Peripheral blood mononuclear cell (primary cell): ENCODE data around the genes SH3BGR, B3GALT5 and MX2.

DNA sequence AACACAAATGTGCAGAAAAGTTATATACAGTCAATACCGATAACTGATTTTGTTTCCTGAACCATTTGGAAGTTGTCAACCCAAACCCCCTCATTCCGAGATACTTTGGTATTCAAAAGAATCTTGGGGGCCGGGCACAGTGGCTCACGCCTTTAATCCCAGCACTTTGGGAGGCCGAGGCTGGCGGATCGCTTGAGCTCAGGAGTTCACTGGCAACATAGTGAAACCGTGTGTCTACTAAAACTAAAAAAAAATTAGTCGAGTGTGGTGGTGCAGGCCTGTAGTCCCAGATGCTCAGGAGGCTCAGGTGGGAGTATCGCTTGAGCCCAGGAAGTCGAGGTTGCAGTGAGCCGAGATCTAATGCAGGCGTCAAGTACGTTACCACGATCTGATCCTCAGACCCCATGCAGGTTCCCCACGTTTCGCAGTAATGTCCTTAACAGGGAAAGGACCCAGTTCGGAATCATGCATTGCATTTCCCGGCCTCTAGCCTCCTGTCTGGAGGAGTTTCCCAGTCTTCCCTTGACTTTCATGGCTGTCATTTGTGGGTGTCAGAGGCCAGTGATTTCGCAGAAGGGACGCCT is 7.9 kb downstream of the GET1 start:
- PRO-cap, 8 experiments = no peak in any of the 8 experiments

DNA sequence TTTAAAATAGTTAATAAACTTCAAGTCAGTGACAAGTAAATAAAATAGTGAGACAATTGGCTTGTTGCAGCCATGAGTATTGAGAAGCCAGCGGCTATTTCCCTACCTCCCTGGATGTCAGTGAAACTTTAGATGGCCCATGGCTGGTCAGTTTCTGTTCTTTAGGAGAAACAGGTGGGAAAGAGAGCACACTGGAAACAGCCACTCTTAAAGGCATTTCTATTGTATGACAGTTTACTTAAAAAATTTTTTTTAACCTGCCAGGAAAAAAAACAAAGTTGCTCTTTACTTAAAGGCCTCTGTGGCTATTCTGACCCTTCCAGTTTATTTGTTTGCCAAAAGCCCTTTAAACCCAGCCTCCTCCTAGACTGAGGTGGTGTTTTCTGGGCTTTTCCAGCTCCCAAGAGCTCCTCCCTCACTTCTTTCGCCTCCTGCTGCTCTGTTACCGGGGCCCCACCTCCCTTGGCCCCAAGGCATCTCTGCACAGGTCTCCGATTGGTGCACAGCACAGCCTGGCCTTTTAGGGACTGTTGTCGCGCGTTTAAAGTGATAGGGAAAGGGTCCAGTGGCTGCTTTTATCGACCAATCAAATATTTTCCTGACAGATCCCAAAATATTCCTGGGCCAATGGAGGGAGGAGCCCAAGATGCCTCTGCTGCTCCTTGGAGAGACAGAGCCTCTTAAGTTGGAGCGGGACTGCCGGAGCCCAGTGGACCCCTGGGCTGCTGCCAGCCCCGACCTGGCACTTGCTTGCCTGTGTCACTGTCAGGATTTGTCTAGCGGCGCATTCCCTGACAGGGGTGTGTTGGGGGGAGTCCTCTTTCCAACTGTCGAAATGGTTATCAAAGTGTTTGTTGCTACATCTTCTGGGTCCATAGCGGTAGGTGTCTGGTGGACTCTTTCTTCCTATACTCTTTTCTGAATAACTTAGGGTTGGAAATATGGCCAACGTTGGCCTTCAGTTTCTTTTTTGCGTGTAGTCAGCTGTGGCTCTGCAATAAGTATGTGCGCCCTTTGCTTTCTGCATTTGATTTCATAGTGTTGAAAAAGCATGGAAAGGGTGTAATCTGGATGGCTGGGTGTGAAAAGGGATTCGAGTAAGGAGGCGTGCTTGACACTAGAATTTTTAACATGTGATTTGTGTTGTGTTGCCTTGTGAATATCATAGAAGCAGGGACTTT is at the start of gene SH3BGR:
Gene SH3BGR (plus strand): TSS at position 709 of the 1,181 bp plus-strand sequence.
- PRO-cap, 8 experiments = no peak in any of the 8 experiments

GRCh38 chr21:39452952-39453469 is 1.2 kb downstream of the SH3BGR start:
- PRO-cap, 8 experiments = no peak in any of the 8 experiments

DNA sequence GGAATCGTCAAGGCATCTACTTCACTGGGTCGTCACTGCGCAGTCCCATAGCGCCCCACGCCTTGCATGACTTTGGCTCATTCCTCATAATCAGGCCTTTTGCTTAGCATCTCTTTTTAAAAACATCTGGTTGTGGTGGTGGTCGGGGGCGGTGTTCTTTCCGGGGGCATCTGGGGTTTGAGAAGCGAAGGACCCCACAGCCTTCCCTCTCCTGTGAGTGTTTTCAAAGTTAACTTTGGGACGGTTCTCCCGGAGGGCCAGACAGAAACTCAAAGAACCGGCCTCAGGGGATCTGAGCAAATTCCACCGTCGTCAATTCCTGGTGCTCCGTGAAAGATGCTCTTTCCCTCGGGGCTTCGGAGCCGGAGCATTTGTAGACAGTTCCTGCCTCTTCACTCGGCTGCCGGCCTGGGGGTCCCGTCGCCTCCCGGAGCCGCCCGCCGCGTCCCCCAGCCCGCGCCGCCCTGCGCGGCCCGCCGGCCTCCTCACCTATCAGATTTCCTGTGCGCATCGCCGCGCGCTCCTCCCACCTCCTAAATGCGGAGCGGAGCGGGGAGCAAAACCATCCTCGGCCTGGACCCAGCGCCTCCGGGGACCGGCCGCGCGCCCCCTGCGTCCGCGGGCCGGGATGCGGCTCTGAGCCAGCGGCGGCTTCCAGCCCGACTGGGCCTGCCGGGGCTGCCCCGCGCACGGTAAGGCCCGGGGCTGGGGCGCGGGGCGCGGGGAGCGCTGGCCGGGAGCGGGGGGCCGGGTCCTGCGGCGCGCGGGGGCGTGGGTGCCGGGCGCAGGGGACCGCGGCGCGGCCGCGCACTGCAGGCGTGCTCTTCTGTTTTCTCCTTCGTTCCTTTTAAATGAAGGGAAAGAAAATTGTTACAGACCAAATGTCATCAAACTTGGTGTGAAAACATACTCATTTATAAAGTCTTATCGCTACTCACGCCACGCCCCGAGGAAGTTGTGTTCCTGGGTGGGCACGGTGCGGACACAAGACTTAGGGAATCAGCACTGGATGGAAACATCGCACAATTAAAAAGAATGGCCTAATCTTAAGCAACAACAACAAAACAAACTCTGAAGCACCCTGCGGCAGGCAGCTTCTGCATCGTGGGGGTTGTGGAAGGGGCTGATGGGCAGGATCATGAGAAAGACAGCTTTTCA is at the start of gene B3GALT5:
Gene B3GALT5 (plus strand): TSS at position 565 of the 1,158 bp plus-strand sequence.
- PRO-cap, 8 experiments = no peak in any of the 8 experiments

- PRO-cap, 8 experiments = no peak in any of the 8 experiments
Measured at GRCh38 chr21:39641881-39642243, 29.1 kb downstream of the B3GALT5 start.

DNA sequence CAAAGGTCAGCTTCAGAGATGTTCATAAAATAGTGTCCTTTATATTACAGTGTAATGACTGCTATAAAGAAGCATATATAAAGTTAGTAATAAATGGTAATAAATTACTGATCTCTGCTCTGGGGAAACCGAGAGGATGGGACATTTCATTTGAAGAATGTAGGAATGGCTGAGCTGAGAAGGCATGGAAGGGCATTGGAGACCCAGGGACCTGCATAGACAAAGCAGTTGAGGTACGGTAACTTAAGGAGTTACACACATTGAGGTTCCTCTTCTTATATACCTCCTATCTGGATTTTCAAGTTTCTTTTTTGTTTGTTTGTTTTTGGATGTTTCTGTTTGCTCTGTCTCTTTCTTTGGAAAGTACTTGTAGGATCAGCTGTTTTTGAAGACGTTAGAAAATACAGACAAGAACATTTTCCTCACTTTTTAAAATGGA is 29.5 kb downstream of the B3GALT5 start:
- PRO-cap, 8 experiments = no peak in any of the 8 experiments

DNA sequence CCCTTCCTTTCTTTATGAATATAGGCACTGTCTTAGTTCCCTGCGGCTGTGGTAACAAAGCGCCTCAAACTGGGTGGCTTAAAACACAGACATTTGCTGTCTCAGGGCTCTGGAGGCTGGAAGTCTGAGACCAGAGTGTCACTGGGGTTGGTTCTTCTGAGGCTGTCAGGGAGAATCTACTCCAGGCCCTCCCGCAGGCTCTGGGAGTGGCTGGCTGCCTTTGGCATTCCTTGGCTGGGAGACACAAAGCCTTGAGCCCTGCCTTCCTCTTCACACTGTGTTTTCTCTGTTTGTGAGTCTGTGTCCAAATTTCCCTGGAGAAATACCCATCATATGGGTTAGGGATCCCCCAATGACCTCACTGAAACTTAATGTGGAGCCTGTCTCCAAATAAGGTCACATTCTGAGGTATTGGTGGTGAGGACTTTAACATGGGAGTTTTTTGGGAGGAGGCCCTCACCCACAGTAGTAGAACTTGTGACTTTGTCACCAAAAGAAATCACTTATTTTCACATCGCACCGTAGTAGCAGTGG is 38.5 kb downstream of the B3GALT5 start:
- PRO-cap, 8 experiments = no peak in any of the 8 experiments

DNA sequence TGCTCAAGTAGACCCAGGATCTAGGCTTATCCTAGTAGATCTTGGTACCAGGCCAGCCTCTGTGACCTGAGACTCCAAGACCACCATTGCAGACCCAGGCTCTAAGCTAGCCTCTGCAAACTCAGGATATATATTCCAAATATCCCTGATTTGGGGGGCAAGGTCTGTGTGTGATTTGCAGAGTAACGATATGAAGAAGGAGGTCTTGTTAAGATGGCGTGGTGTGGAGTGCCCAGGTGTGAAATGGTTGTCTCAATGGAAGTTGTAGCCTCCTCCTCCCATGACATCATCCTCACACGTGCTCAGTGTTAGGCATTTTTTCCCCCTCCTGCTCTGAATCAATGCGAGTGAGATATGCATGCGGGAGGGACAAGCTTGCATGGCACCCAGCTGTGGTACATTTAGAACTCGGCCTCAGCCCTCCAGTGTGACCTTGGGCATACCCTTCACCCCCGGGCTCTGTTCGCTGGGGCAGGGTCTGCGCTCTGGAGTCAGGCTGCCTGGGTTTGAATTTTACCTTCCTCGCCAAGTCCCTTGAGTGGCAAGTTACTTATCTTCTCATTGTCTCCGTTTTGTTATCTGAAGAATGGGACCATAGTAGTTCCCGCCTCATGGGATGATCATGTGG is 55.6 kb downstream of the B3GALT5 start:
- PRO-cap, 8 experiments = no peak in any of the 8 experiments

GRCh38 chr21:40052857-40053478 is 185.7 kb downstream of the PCP4 start:
- PRO-cap, 8 experiments = no peak in any of the 8 experiments

DNA sequence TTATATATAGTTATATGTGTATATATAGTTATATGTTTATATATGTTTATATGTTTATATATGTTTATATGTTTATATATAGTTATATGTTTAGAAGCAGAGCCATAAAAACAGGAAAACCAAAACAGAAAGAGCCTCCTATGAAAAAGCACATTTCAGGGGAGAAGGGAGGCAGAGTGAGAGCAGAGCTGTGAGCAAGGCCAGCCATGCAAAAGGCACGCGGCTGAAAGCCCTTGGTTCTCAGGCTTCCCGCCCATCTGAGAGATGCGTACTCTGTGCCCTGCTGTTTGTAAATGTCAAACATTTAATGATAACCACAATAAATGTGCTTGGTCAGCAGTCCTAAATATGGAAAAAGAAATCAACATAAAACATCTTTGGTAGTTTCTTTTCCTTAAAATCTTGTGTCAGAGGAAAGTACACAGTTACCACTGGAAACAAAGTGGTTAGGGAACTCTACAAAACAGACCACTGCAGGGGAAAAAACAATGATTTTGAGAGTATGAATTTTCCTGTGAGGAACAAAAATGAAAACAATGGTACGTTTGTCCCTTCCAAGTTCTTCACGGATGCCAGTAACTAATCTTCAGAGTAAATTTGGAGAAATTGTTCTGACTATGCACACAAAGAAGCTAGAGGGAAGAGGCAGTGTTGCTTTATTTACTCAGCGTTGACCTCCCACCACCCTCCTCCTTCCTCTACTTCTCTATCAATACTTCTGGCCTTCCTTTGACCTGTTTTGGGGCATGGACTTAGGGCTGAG is 283.0 kb downstream of the DSCAM start:
- PRO-cap, 8 experiments = no peak in any of the 8 experiments

GRCh38 chr21:41147079-41147505 is 20.9 kb upstream of the BACE2 start:
- PRO-cap, 8 experiments = no peak in any of the 8 experiments

DNA sequence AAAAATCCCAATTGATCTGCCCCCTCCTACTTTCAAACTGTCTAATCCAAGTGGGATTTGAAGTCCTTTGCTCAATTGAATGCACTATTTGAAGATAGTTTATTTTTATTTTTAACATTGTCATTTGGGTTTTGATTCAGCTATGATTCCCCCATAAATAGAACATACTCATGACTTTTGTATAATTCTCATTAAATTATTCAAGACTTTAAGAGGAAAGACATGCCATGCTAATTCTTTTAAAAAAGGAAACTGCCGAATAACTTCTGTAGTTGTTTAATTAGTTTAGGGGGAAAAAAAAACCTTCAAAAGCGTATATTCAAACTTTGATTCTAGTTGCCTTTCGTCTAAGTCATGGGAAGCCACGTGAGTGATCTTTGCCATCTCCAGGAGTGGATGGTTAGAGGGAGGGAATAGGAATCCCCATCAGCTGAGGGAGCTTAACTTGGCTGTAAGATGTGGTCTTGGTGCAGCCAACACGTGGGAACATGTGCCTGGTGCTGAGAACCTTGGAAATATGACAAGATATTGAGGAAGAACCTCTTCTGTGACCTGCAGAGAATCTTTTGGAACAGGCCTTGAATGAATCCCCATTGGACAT is 1.6 kb downstream of the BACE2 start:
- PRO-cap, 8 experiments = no peak in any of the 8 experiments

DNA sequence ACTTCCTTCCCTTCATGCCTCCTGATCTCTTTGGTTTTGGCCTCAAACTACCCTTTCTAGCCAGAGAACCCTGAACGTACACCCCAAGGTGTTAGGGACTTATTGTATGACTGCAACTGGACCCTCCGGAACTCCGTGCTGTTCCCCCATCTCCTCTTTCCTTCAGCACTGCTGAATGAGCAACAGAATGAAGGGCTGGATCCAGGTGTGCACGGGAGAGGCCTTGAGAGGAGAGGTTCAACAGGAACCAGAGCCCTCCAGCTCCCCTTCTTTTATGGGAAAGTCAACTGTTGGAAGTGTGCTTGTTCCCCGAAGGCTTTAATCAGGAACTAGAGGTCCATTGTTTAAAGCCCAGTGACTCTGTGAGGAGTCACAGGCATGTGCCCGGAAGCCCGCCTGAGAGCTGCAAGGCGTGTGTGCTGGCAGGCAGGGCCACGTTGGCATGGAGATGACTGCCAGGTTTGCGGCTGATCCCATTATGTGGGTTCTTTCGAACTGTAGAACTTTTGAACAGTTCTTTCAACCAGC is 3.2 kb downstream of the BACE2 start:
- PRO-cap, 8 experiments = no peak in any of the 8 experiments

DNA sequence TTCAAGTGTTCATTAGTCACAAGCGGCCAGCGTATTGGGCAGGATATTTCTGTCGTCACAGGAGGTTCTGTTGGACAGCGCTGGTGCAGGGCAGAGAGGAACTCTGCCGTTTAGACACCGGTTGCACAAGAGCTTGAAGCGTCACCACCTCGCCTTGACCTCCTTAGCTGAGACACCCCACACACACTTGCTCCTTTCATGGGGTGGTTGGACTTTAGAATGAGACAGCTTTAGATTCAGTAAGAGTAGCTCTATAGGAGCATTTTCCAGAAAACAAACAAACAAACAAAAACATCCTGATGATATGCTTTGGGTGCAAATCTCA is 64.2 kb downstream of the BACE2 start:
- PRO-cap, 8 experiments = no peak in any of the 8 experiments

- PRO-cap, 8 experiments = peak in 8 of 8 experiments; most common plus-strand start chr21:41362030 (in 6); most common minus-strand start chr21:41361844 (in 3)
Measured at GRCh38 chr21:41361419-41362175, at the start of gene MX2. Gene MX2 (plus strand): TSS chr21:41362027.

- PRO-cap, 8 experiments = peak in 8 of 8 experiments; most common plus-strand start chr21:41362565 (in 7); most common minus-strand start chr21:41362811 (in 5)
Measured at GRCh38 chr21:41362176-41363093, 608 bp downstream of the MX2 start.

DNA sequence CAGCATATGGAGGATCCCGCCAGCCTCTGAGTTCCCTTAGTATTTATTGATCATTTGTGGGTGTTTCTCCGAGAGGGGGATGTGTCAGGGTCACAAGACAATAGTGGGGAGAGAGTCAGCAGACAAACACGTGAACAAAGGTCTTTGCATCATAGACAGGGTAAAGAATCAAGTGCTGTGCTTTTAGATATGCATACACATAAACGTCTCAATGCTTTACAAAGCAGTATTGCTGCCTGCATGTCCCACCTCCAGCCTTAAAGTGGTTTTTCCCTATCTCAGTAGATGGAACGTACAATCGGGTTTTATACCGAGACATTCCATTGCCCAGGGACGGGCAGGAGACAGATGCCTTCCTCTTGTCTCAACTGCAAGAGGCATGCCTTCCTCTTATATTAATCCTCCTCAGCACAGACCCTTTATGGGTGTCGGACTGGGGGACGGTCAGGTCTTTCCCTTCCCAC is 5.0 kb upstream of the MX1 start:
- PRO-cap, 8 experiments = no peak in any of the 8 experiments

DNA sequence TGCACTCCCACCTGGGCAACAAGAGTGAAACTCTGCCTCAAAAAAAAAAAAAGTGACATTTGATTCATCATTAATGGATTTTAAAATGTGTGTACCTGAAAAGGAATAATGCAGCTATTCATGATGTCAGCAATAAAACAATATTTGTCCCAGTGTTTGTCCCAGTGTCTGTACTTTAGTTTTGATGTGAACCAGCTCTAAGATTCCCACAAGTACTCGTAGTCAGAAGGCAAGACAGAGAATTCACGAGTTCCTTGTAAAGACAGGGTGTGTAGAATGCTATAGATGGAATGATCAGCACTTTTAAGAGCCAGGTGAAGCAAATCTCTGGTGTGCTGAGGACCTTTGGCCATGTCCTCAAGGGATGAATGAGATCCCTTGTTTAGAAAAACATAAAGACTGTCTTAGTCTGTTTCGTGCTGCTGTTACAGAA is 11.9 kb upstream of the TMPRSS2 start:
- PRO-cap, 8 experiments = no peak in any of the 8 experiments

- PRO-cap, 8 experiments = no peak in any of the 8 experiments
Measured at GRCh38 chr21:41565640-41566138, 57.7 kb upstream of the TMPRSS2 start.

DNA sequence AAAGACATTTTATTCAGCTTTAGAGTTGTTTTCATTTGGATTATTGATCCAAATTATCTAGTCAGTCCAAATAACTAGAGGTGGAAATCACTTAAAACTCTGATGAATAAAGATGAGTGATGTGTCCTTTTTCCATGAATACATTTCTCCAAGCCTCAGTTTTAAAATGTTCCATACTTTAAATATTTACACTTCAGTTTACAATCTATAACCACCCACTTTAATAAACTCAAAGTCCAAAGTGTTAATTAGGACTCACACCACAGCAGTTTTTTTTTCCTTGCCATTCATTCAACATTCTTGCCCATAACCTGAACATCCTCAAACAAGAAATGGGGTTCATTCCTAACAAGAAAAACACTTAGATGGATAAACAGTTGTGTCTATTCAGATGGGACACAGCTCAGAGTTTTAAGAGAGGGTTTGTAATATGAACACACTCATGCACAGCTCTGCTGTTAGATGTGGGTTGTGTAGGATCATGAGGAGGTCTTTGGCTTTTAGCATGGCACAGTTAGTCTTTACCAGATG is 71.2 kb upstream of the TMPRSS2 start:
- PRO-cap, 8 experiments = no peak in any of the 8 experiments